Epidermal melanocyte (primary cell): ENCODE results near the gene CCL11.

DNA sequence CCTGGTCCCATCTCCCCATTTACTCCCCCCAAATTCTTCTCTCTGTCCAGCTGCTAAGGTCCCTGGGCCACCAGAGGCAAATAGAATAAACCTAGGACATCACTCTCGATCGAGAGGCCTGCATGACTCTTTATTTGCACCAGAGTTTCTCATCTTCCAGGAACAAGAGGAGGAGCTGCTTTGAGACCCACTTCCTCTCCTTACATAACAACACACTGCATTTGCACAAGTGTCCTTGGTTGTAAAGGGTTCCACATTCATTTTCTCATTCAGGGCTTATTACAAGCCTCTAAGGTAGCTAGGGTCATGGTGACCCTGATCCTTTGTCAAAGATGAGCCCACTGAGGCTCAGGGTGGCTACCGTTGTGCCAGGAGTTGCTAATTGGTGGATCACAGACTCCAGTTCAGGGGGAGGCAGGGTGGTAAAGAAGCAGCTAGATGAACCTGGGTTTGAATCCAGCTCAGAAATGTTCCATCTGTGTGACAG lies 38.1 kb upstream of the RHOT1 start:
- RRBS = no CpG with 5 or more reads among the region's 3 CpGs

- RRBS = no CpG with 5 or more reads among the region's 9 CpGs
Measured at GRCh38 chr17:32124808-32125402, 17.4 kb upstream of the RHOT1 start.

DNA sequence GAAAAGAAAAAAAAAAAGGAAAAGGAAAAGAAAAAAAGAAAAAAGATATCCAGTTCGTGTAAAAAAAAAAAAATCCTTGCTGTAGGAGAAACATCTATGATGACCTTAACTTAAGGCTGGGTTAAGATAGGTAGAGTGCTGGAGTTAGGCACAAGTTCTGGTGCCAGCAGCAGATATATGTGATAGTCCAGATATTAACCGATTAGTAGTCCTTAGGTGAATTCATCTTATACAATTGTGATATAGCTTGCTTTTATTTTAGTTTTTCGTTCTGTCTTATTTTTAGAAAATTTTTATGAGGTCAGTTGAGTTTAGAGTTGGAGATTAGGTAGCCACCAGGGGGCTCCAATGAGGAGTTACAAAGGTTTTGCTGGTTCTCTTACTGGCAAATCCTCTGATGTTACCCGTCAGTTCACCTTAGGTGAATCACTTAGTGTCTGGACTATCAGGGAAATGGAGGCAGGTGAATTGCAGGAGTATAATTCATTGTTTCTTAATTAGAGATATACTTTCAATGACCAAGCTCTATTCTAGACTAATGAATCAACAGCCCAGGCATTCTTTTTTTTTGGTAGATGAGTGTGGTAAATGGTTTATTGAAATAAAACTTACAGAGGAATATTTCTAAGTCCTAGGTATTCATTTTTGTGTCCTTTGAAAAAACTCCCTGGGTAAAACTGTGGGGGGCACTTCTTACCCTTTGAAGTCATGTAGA lies 17.4 kb downstream of the PSMD11 start:
- RRBS = no CpG with 5 or more reads among the region's 4 CpGs

DNA sequence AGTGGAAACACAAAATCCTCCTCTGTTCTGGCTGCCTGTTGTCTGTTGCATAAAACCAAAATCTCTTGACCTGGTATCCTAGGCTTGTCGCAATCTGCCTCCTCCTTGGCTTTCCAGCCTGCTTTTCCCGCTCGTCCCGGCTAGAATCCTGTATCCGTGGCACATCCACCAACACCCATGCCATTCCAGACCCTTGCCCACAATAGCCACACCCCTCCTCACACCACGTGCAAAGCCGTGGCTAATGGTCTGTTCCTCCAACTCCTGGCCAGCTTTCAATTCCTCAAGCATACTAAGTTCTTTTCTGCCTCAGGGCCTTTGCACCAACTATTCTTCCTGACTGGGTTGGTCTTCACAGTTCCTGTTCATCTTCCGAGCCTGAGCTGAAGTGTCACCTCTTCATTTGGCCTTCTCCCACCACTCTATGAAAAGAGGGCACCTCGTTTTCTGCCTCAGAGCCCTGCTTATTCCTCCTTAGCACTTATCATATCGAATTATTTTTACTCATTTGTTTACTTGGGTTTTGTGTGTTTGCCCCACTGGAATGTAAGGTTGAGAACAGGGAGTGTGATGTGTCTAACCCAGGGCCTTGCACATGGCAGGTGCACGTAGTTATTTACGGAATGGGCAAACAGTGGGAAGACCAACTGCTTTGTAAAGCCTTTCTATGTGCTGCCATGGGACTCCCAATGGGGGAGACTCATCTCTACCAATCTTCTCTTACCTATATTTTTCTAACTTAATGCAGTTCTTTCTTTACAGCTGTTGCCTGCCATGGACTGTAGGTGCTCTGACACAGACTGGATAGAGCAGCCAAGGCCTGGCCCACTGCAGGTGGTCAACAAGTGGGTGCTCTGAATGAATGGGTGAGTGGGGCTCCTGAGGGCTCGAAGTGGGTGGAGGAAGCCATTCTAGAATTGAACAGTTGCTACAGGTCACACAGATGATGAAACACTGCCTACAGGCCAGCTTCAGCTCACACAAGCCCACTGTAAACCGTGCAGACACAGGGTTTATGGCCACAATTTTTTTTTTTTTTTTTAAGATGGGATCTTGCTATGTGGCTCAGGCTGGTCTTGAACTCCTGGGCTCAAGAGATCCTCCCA lies 69.1 kb downstream of the CDK5R1 start:
- RRBS = no CpG with 5 or more reads among the region's 14 CpGs

DNA sequence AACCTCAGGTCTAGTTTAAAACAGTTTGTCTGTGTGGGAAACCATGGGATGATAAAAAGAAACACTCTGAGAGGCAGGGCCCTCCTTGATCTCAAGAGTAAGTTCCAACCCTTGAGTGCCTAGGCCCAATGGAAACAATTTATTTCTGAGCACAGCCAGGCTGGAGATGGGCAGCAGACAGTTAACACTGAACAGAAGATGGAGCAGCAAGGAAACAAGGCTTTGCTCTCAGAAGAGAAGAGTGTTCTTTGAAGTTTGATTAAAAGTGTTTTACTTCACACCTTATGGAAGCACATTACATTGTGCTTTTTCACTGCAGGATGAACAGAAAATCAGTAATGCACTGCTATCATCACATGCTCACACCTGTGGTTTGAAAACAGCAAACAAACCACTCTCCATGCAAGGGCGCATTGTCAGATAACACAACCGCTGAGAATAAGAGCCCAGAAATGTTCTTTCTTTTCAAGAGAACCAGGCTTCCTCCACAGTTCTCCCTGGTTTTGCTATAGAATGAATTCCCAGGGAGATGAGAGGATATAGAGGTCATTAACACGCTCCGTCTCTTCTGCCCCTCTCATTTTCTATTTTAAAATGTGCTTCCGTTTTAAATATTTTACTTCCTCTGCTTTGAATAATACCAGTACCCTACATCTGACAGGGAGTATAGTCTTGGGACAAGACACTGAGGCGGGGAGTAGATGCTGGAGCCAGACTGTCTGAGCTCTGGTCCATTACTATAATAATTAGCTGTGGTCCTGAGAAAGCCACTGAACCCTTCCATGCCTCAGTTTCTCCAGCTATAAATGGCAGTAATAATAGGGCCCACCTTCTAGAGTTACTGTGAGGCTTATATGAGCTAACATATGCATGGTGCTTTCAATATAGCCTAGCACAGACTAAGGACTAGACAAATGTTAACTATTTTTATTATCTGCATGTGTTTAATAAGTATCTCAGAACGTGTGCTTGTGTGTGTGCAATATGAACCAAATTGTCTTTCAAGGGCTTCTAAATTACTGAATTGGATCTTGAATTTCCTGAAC lies 71.6 kb downstream of the CDK5R1 start:
- RRBS = no CpG with 5 or more reads among the region's 7 CpGs

GRCh38 chr17:32604496-32605479 lies 118.0 kb downstream of the CDK5R1 start:
- RRBS = no CpG with 5 or more reads among the region's 9 CpGs

DNA sequence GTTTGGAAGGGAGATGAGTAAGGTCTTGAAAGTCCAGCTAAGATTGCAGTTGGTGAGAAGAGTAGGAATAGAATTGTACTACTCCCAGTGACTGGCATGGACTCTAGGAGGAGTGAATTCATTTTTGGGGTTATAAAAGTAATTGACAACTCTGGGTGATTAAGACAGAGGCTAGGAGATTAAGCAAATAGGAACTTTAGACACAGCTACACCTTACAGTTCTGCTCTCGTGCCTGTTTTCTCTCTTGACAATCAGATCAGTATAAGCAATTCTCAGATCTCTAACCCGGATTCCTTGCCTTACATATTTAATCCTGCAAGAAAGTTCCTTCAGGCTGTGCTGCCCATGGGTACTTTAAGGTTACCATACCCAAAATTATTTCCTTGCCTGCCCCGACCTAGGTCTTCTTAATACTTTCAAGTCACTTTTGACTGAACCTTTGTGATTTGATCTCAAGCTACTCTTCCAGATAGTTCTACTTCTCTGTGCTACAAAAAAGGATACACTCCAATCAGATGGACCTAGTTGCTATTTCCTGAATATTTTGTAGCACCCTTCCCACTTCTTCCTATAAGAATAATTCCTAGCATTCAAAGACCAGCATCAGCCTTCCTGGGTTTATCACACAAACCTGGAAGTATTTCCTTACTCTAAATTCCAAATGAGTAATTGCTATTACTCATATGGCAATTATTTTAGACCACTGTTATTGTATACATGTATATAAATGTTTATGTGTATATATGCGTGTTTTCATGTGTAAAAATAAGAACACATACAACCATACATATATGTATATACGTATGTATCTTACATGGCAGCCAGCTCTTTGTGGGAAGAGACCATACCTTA lies 130.9 kb downstream of the MYO1D start:
- RRBS = no CpG with 5 or more reads among the region's 5 CpGs

GRCh38 chr17:32748230-32749097 lies 128.5 kb downstream of the MYO1D start:
- RRBS = no CpG with 5 or more reads among the region's 9 CpGs

GRCh38 chr17:32833438-32834623 lies 43.1 kb downstream of the MYO1D start:
- RRBS = no CpG with 5 or more reads among the region's 9 CpGs

DNA sequence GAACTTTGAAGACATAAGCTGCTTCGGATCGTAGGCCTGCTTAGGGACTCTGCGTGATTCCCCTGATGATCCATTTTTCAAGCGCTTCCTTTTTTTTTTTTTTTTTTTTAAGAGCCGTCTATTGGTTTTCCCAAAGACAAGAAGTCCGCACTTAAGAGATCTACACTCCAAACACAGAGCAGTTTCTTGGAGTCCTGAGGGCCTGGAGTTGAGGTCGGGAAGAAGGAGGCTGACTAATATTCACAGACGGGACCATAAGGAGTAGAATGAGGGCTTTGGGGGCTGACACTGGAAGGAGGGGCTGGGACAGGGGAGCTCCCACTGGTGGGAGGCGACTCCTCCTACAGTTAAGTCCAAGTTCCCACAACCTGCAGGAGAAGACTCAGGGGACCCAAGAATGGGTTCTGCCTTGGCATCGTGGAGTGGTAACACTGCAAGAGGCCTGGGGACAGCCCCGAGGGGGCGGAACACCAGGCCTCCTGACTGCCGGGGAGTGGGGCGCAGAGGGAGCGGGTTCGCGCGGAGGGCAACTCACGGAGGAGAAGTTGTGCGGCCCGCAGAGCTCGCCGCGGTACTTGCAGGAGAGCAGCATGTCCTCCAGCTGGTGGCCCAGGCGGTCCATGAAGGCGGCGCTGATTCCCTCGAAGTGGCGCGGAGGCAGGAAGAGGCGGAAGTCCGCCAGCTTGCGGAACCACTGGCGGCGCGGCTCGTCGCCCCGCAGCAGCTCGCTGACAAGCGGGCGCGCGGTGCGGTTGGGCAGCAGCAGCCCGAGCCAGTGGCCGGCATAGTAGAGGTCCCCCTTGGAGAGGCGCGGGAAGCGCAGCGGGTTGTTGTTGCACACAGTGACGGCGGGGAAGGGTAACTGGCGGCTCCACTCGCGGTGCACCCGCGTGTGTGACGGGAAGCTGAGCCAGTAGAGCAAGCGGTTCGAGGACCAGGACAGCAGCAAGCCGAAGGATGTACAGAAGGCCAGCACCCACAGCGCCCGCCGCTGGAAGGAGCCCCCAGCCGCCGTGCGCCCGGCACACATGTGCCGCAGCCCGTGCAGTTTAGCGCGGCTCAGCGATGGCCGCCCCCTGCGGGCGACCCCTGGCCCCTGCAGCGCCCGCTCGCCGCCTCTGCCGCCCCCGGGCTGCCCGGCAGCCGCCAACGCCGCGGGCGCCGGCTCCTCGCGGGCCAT lies 1.8 kb downstream of the ASIC2 start:
- RRBS = 2% methylated on average over 10 of the region's 92 CpGs

- RRBS = no CpG with 5 or more reads among the region's 8 CpGs
Measured at GRCh38 chr17:33509236-33509840, 216.2 kb upstream of the ASIC2 start.

DNA sequence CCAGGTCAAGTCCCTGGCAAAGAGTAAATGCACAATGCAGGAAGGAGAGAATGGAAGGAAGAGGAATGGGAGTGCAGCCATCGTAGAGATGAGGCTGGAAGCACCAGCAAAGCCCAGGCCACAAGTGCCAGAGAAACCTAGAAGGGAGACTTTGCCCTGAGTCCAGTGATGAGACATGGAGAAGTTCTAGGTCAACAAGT lies 120.7 kb upstream of the CCL2 start:
- RRBS = no CpG with 5 or more reads among the region's 1 CpG

GRCh38 chr17:34285465-34286008 lies at the start of gene CCL11:
TSS of gene CCL11 (plus strand) at chr17:34285742.
- RRBS = no CpG with 5 or more reads among the region's 5 CpGs

DNA sequence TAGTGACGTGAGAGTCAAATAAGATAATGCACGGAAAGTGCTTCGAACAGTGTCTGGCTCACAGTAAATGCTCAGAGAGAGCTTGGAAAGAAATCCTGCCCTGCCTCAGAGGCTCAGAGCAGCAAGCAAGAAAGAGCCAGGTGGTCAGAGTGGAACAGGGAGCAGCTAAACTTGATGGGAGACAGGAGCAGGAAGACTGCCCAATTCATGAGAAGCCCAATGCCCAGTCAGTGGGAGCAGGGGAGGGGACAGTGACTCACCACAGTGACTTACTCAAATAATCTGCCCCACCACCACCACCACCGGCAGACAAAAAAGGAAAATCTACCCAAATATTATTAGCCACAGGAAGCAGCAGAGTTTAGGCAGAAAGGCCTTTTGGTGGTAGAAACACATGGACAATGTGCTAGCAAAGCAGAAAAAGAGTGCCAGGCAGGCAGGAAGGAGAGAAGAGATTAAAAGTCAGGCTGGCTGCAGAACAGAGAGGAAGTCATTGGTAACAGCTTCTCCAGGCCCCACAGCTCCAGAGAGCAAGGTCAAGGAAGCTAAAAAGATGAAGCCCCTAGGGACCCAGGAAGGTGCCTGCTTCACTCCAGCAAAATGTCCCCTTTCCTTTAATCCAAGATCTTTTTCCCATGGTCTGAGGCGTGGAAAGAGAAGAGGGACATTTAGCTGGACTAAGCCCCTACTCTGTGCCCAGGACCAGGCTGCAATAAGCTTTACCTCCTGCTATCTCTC lies 24.1 kb upstream of the CCL1 start:
- RRBS = no CpG with 5 or more reads among the region's 5 CpGs

DNA sequence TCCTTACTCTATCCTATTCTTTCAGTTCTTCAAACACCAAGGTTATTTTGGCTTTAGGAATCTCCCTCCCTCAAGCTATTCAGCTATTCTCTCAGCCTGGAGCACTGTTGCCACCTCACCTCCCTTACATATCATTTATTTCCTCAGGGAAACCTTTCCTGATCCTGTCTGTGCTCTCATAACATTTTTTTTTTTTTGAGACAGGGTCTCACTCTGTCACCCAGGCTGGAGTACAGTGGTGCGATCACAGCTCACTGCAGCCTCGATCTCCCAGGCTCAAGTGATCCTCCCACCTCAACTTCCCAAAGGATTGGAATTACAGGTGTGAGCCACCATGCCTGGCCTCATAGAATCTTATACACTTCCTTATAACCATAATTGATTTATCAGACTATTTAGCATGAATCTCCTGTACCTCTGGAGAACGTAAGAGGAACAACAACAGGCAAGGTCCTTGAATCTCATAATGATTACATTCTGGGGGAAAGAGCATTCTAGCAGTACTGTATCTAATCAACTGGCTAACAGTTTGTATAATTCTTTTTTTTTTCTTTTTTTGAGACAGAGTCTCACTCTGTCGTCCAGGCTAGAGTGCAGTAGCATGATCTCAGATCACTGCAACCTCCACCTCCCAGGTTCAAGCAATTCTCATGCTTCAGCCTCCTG lies 18.7 kb downstream of the RFFL start:
- RRBS = no CpG with 5 or more reads among the region's 4 CpGs

DNA sequence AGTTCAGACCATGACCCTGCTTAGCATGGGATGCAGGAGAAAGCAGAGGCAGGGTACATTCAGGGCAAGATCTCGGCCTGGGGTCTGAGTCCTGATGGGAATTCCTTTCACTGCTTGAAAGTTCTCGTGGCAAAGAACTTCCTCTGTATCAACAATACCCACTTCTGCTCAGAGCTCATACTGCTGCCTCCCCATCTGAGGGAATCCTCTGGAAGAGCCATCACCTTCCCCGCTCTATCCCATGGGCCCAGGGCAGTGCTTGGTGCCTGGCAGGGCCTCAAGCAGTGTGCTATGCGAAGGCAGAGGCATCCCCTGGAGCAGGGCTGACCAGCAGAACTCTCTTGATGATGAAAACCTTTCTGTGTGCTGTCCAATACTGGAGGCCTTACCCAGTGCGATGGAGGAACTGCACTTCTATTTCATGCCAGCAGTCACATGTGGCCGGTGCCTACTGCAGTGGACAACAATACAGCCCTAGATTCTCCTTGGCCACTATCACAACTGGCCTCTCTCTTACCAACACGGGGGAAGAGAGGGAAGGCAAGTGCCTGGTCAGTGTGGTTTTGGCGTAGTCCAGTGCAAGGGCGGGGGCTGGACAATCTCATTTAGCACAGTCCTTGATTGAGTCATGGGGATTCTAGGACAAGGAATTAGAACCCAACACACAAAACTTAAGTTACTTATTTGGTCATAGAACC lies 10.1 kb downstream of the FNDC8 start:
- RRBS = no CpG with 5 or more reads among the region's 9 CpGs

- RRBS = no CpG with 5 or more reads among the region's 14 CpGs
Measured at GRCh38 chr17:35244192-35244895, 1.5 kb downstream of the SLFN5 start.

DNA sequence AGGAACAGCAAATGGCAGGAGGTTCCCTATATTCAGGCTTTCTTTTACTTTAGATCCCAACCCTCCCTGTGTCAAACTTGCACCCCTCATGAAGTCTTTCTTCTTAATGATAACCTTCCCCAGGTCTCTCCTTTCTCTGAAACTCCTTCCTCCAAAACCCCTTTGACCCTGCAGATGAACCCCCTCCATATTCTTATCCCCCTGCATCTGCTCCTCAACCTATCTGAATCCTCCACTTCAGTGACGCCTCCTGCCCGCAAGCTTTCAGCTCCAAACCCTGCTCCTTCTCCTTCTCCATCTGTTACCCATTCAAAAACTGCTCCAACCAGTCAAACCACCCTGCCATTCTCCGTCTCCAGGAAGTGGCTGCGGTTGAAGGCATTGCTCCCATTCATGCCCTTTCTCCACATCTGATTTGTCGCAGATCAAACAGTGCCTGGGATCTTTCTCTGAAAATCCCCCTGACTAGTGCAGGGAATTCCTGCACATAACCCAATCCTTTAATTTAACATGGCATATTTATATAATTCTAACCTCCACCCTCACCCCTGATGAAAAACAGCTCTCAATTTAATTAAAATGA lies 56.2 kb downstream of the SLFN5 start:
- RRBS = no CpG with 5 or more reads among the region's 5 CpGs

DNA sequence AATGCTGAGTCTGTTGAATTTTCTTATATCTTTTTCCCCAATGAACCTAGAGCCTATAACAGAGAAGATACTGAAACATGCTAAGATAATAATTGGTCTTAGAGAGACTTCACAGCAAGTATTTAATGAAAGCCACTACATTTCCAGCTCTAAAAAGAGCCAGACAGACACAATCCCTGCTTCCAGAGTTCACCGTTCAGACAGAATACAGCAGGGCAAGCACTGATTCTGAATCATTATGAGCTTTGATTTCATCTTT lies 2.4 kb upstream of the SLFN11 start:
- RRBS = no CpG with 5 or more reads among the region's 1 CpG

GRCh38 chr17:35487110-35487706 lies 38.6 kb upstream of the SLFN13 start:
- RRBS = no CpG with 5 or more reads among the region's 33 CpGs